ENCODE measurements around a stretch of chr12.

DNA sequence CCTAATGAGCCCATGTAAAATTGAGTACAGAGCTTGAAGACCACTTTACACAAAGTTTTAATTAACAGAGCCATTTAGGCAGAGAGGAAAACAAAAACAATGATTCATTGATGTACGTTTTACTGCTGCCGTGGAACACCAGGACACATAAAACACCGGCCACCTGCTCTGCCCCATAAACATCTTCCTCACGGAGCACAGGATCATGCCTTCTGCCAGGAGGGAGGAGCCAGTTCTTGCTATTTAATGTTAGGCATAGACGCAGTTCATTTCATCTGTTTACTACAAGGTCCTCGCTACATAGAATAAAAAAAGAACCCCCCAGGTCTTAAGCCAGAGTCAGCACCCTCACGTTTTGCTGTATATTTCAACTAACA lies 83.3 kb downstream of the RIMBP2 start:
- RRBS, result no CpG with 5 or more reads among the region's 7 CpGs

- RRBS, result 96% methylated on average over 1 of the region's 13 CpGs
Measured at GRCh38 chr12:130787974-130788488, 51.0 kb downstream of the STX2 start.

- RRBS, result 3% methylated on average over 13 of the region's 76 CpGs
Measured at GRCh38 chr12:130872237-130873278, 692 bp downstream of the RAN start.

DNA sequence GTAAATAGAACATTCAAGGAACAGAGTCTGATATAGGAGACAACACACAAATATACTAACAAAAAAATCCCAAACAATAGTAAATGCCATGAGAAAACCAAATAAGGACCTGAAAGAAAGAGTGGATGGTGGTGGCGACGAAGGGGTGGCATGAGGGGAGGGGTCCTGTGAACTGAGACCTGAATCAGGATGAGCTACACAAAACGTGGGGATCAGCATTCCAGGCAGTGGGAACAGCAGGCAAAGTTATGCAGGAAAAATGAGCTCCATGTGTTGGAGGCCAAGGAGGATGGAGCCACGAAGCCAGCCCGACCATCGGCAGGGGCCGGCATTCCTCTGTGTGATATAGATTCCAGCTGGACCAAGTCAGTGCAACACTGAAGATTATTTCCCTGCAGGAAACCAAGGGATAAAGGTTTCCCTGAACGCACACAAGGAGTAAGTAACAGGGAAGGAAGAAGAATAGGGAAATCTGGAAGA lies 7.1 kb downstream of the ADGRD1 start:
- RRBS, result no CpG with 5 or more reads among the region's 8 CpGs

- RRBS, result no CpG with 5 or more reads among the region's 17 CpGs
Measured at GRCh38 chr12:130970740-130971327, 17.1 kb downstream of the ADGRD1 start.

DNA sequence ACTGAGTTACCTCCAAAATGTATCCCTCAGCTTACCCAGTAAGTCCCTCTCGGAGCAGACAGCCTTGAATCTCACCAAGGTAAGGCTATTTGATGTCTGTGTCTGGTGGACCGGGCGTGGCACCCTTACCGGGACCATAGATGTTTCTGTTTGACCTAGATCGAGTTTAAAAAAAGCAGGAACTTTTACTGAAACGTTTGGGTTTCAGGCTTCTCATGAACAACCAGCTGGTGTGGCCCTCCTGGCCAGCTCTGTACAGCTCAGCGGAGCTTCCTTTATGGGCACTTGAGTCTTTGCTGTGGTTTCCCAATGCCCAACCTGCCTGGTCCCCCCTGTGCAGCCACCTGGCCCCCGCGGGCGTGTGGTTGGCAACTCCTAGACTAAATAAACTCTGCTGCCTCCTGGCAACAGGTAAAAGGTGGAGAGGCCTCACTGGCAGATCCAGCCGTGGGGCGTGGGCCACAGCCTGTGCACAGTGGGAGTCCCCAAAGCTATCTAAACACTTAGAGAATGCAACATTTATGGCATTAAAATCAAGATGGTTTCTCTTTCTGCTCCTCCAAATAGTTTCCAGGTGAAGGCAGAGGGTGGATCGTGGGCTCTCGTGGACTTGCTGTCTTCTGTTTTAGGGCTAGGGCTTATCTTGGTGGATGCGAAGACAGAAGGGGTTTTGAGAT lies 38.7 kb downstream of the ADGRD1 start:
- RRBS, result no CpG with 5 or more reads among the region's 15 CpGs

DNA sequence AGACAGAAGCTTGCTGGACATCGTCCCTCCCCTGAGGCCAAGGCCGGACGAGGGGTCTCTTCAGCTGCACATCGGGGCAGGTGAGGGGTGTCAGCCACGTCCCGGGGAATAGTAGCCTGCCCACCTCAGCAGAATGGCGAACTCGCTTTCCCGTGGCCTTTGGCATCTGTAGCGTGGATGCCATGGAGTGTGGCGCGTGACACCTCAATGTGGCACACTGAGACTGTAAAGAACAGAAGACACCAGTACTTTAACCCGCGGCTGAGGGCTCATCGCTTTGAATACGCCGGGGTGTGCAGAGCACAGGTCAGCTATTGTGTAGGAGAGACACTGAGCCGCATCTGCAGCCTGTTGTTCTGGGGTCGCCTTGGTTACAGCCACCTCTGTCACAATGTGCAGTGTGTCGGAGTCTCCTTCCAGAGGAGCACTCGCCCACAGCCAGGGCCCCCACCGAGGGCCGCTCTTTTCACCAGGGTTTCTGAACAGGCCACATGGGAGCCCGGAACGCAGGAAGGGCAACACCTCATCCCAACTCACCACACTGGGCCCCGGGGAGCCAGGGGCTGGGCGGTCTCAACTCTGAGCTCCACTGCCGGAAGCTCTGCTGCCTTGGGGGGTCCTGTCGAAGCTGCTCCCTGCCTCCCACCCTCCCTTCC lies 77.0 kb downstream of the ADGRD1 start:
- RRBS, result 89% methylated on average over 10 of the region's 29 CpGs

GRCh38 chr12:131221352-131222074 lies 267.8 kb downstream of the ADGRD1 start:
- RRBS, result no CpG with 5 or more reads among the region's 13 CpGs

DNA sequence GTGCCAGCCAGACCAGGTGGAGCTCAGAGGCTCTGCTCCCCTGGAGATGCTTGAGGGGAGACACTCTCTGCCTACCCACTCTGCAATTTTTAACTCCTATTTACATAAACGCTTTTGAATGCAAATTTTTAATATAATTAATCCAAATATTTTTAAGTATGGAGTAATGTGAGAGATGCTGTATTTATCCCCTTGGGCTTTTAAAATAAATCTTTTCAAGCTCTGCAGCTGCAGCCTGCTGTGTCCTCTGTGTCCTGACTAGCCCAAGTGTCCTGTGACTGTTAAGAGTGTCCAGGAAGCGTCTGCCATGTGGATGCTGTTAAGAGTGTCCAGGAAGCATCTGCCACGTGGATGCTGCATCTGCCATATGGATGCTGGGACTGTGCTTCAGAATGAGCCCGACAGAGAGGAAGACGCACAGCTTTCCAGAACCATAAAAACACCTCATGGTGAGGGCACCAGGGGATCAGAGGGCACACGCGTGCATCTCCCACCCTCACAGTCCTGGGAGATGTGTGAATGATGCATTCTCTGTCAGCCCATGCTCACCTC lies 307.2 kb downstream of the ADGRD1 start:
- RRBS, result no CpG with 5 or more reads among the region's 7 CpGs

GRCh38 chr12:131351308-131352135 lies 359.4 kb upstream of the SFSWAP start:
- RRBS, result no CpG with 5 or more reads among the region's 5 CpGs

DNA sequence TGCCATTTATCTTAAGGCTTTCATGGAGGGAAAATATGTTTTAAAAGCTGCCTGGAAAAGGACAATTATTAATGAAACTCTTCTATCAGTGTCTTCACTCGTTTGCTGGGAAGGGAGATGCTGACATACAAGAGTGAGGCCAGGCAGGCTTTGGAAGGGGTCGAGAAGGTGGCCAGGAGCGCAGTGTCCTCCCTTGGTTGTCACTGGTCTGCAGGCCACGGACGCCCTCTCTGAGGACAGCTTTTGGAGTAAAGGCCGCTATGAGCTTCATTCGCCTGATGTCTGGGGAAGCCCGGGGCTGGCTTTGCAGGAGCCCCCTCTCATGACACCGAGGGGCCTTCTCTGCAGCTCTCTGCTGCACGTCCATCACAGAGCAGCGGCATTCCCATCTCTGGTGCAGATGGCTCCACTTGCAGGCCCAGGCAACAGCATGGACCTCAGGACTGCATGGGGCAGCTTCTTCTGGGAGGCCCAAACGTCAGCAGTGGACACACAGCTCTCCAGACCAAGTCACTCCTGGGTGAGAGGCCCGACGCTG lies 355.2 kb upstream of the SFSWAP start:
- RRBS, result no CpG with 5 or more reads among the region's 14 CpGs

DNA sequence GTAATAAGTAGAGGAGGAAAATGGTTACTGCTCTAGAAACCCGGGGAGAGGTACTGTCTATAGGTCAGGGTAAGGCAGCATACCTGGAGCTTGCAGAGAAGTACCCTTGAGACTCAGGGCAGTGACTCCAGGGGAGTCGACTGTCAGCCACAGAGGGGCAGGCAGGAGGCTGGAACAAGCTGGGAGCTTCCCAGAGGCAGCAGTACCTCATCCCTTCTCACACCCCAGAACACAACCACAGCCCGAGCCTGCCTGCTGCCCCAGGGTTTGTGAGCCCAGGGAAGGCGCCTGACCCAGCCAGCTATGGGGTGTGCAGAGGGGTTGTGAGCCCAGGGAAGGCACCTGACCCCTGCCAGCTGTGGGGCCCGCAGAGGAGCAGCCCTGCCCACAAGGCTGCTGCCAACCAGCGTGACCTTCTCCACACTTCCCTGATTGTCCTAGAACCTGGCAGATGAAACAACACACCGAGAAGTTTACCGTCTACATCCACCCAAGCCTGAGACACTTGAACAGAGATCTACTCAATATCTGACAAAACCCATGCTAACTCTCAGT lies 47.1 kb downstream of the SFSWAP start:
- RRBS, result 100% methylated on average over 1 of the region's 8 CpGs

- RRBS, result no CpG with 5 or more reads among the region's 15 CpGs
Measured at GRCh38 chr12:131777559-131778322, 50.5 kb upstream of the MMP17 start.

DNA sequence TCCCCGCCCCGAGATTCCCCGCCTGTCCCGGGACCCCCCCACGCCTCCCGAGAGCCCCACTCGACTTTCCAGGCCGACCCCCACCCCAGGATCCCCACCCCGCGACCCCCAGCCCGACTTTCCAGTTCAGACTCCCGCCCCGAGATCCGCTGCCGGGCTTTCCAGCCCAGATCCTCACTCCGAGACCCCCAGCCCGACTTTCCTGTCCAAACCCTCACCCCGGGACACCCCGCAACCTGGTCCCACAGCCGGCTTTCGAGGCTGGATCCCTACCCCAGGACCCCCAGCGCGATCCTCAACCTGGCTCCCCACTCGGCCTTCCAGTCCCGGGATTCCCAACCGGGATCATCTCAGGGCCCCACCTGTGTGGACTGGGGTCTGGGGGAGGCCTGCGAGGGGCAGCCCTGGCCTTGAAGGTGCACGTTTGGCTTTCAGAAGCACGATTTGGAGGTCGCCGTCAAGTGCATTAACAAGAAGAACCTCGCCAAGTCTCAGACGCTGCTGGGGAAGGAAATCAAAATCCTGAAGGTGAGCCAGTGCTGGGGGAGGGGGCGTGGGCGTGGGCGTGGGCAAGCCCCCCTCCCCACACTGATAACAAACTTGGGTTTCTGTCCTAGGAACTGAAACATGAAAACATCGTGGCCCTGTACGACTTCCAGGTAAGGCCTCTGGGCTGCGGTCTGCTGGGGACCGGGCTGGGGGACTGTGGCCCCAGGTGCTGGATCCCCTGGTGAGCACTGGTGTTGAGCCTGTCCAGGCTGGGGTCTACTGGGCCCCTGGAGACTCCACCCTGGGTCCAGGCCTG lies 946 bp downstream of the ULK1 start:
- RRBS, result 11% methylated on average over 12 of the region's 40 CpGs

DNA sequence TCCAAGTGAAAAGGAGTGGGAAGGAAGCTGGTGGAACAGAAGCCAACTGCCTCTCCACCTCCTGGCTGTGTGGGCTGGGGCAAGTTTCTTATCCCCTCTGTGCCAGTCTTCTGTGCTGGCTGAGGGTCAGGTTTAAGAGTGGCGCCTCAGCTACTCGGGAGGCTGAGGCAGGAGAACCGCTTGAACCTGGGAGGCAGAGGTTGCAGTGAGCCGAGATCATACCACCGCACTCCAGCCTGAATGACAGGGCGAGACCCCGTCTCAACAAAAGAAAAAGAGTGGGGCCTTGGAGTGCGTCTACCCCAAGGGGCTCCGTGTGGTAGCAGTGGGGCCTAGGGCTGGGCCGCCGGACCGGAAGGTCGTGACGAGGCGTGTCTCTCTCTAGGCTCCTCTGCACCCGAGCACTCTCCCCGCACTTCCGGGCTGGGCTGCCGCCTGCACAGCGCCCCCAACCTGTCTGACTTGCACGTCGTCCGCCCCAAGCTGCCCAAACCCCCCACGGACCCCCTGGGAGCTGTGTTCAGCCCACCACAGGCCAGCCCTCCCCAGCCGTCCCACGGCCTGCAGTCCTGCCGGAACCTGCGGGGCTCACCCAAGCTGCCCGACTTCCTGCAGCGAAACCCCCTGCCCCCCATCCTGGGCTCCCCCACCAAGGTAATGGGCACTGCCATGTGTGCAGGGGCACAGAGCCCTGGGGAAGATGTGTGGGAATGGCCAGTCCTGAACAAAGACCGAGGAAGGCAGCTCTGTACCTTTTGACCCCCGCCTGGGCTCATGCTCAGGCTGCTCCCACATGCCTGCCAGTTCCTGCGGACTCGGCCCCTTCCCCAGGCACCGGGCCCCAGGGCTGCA lies 13.3 kb upstream of the PUS1 start:
- RRBS, result 98% methylated on average over 7 of the region's 35 CpGs

- RRBS, result no CpG with 5 or more reads among the region's 29 CpGs
Measured at GRCh38 chr12:132017017-132017838, 67.5 kb downstream of the EP400 start.

DNA sequence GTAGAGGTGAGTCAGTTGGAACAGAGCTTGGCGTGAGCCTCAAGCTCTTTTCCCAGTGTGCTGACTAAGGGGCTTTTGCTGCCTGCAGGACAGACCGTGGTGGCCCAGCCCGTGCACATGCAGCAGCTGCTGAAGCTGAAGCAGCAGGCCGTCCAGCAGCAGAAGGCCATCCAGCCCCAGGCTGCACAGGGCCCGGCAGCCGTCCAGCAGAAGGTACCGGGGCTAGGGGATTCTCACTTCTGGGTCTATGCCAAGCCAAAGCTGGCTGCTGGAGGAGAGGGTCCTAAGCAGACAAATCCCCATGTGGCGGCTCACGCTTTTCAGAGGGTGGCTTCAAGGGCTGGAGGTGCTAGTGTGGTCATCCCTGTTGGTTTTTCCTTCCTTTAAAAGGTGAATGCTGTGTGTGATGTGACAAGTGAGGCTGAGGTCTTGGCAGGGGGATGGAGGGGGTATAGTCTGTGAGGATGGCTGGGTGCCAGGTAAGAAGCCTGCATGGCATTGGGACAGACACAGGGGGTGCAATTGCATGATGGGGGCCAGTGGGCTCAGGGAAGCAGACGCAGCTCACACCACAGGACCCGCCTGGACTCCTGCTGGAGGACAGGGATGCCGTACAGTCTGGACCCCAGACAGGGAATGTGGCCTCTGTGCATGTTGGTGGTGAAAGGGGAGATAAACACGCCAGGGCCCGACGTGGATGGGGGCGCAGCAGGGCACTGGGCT lies 76.7 kb downstream of the DDX51 start:
- RRBS, result no CpG with 5 or more reads among the region's 16 CpGs

DNA sequence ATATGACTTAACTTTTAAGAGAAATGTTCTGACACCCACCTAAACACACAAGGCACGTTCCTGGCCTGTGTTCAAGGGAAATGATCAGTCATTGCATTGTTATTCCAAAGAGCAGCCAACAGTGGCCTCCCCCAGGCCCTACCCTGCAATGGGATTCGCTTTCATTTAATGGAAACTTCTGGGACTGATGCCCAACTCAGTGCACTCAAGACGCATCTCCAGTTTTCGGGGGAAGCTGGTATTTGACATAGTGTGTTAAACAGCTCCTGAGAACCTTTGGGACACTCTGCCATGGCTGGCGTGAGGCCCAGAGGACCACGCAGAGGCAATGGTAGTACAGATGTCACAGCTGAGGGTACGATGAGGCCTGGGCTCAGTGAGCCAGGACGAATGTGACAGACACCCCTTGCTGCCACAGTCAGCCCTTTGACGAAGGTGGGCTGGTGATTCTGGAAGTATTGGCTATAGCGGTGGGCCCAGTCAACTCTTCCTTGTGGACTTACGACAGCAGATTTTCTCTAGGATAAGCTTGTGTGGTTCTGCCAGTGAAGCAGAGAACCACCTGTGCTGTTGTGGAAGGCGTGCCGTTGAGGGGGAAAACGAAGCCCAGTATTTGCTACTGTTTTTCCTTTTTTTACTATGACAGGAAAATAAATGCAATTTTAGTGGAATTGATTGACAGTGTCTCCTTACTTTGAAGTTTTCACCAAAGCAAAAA lies 65.7 kb downstream of the DDX51 start:
- RRBS, result no CpG with 5 or more reads among the region's 14 CpGs

- RRBS, result no CpG with 5 or more reads among the region's 8 CpGs
Measured at GRCh38 chr12:132155928-132156629, 11.8 kb downstream of the NOC4L start.

DNA sequence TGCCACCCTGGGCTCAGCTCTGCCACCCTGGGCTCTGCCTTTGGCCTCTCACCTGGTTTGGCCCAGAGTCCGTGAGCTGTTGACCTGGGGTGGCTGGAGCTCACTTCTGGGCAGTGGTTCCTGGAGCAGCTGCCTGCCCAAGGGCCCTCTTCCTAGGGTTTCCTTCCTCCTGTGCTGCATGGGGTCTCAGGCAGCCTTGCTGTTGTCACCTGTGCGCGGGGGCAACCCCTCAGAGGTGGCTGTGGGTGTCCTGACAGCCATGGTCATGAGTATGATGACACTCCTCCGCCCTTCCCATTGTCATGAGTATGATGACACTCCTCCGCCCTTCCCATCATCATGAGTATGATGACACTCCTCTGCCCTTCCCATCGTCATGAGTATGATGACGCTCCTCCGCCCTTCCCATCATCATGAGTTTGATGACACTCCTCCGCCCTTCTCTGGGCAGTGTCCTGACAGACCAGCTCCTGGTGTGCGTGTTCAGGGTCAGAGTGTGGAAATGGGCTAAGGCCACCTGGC lies 39.9 kb downstream of the FBRSL1 start:
- RRBS, result no CpG with 5 or more reads among the region's 10 CpGs